A172 (cell line): Measurements from ENCODE around the gene TMX4.

DNA sequence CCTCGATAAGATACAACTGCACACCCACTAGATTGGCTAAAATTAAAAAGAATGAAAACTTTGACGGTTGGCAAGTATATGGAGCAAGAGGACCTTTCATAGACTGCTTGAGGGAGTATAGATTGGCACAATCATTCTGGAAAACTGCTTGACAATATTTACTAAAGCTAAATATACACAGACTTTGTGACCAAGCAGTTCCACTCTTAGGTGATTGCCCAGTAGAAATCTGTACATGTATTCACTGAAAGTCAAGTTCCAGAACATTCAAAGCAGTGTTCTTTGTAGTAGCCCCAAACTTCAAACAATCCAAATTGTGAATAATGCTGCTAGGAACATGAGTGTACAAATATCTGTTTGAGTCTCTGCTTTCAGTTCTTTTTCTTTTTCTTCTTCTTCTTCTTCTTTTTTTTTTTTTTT, 16.4 kb downstream of the CDS2 start:
- RAMPAGE, long total RNA = no peak

DNA sequence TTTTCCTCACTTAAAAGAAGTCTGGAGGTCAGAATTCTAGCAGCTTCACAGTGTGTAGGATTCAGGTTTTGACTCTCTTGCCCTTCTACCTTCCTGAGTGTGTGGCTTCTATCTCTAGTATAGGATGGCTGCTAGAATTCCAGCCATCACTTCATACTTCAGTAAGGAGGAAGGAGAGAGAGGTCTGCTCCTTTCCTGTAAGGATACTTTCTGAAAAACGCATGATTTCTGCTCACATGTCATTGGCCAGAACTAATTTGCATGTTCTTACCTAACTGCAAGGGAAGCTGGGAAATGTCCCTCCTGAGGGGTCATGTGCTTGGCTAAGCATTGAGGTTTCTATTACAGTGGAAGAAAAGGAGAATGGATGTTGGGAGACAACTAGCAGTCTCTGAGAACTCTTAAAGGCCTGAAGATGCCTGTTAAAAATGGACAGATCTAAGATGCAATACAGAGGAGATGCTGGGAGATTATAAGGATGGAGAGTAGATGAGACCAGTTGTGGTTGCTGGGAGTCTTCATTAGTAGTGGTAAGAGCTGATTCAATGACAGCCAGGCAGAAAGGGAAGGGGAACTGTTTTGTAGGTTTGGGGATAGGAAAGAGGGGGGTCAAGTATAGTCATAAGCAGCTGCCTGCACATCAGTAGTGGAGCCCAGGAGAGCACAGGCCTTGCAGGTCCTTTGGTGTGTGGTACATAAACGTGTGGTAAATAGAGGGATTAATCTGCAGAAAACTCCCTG, 20.2 kb downstream of the CDS2 start:
- RAMPAGE, long total RNA = no peak

DNA sequence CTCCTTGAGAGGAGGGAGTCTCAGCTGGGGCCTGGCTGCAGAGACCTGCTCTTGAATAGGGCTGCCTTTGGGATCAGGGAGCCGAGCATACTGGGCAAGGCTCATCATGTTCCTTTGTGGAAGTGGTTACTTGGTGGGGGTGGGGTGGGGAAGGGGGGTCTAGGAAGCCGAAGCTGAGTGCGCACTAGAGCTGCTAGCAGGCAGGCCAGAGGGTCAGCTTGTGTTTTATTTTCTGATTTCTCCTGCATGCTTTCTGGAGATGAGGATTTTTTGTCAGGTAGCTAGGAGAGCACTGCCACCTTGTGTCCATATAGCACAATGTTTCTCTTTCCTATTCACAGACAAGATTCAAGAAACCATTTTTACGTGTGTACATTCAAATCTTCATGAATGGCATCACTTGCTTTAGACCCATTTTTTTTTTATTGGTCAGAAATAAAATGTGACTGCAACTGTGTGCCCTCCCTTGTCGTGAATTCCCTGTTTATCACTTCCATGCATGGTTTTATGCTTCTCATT, 65.5 kb downstream of the CDS2 start:
- RAMPAGE, long total RNA = no peak

DNA sequence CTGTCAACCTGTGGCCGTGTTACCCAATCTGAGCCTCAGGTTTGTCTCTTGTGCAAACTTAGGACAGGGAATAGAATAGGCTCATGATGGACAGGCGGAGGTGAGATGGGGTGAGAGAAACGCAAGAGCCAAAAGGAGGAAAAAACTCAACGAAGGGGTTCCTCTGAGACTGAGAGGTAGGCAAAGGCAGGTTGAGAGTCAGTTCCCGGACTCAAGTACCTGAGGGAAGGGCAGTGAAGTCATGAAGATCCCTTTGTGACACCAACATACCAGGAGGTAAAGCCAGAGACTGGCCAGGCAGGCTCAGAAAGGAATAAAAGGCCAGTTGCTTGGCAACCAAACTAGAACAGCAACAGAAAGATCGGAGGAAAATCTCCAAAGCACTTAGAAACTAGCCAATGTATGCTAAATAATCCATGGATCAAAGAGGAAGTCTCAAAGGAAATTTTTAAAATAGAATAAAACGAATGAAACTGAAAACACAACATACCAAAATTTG, 84.3 kb downstream of the GPCPD1 start:
- RAMPAGE, long total RNA = no peak

DNA sequence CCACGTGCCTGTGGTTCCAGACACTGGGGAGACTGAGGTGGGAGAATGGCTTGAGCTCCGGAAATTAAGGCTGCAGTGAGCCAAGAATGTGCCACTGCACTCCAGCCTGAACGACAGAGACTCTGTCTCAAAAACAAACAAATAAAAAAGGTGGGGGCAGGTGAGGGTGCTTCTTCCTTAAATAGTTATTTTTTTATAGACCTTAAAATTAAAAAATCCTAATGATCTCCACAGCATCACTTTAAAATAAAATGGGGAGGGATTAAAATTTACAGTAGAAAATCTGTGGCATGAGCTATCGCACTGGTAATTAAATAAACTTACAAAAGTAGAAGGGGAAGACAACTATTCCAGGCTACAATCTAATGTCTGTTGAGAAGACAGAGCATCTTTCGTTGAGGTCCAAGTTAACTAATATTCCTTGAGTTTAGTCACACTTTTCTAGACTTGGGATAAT, 36.2 kb downstream of the GPCPD1 start:
- RAMPAGE, long total RNA = no peak

DNA sequence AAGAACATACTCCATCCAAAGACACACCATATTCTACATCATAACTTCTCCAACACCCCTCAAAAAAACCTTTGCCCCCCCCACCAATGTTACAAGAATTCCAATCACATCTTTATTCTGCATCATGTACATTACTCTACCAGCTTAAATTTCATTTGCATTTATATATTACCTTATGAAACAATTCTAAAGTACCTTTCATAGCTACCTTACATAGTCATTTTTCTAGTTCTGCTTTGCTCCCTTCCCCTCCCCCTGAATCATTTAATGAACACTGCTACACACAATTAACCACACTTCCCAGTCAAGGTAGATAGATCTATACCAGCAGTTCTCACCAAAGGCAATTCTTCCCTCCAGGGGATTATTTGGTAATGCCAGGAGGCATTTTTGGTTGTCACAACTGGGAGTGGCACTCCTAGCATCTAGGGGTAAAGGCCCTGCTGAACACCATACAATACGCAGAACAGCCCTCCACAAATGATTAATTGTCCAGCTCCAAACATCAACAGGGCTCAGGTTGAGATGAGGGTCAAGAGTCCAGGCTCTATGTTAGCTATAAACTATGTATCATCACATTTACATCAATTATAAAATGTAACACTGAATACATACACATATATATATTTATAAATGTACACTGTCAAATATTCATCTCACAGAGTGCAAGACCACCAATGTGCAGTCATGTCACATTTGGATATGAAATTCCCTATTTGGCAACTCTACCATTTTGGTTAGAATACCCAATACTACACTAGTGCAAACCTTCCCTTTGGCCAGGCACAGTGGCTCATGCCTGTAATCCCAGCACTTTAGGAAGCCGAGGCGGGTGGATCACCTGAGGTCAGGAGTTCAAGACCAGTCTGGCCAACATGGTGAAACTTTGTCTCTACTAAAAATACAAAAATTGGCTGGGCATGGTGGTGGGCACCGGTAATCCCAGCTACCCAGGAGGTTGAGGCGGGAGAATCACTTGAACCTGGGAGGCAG, 4.3 kb downstream of the GPCPD1 start:
- RAMPAGE, long total RNA = no peak

GRCh38 chr20:6714236-6714751, 53.2 kb upstream of the BMP2 start:
- RAMPAGE, long total RNA = no peak

- RAMPAGE, long total RNA = no peak
Observed at GRCh38 chr20:6736449-6736820, 31.1 kb upstream of the BMP2 start.

GRCh38 chr20:7866212-7866652, 74.0 kb downstream of the HAO1 start:
- RAMPAGE, long total RNA = no peak

GRCh38 chr20:7967493-7967930, 27.3 kb upstream of the HAO1 start:
- RAMPAGE, long total RNA = no peak

- RAMPAGE, long total RNA = no peak
Observed at GRCh38 chr20:8000406-8001259, 18.9 kb downstream of the TMX4 start.

DNA sequence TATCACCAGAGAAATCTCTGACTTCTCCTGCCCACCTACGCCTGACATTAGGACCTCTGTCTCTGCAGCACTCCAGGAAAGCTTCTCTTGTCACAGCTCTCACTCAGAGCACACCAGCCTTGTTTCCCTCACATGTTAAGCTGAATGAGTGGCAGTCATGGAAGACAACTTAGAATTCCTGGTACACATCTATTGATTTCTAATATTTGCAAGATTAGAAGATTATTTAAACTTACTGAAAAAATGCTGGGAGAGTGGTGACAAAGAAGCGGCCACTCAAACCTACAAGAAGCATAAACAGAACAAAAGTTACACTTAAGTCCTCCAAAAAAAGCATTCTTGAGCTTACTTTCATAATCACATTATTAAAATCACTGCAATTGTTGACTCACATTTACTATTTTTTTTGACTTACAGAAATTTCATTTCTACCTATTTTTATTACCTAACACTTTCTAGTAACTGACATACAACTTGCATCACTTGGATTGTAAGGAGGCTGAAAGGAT, 18.2 kb downstream of the TMX4 start:
- RAMPAGE, long total RNA = no peak

GRCh38 chr20:8019333-8020072, at the start of gene TMX4:
Gene TMX4, minus strand, starts transcription at chr20:8019761.
- RAMPAGE, long total RNA = no peak

GRCh38 chr20:8151241-8151891, 19.3 kb downstream of the PLCB1 start:
- RAMPAGE, long total RNA = no peak

- RAMPAGE, long total RNA = no peak
Observed at GRCh38 chr20:8238482-8239163, 106.6 kb downstream of the PLCB1 start.

GRCh38 chr20:8812697-8813494, 256.0 kb upstream of the PLCB4 start:
- RAMPAGE, long total RNA = no peak

- RAMPAGE, long total RNA = no peak
Observed at GRCh38 chr20:9225806-9226356, 157.0 kb downstream of the PLCB4 start.

- RAMPAGE, long total RNA = no peak
Observed at GRCh38 chr20:10131687-10132568, 86.7 kb upstream of the SNAP25 start.

- RAMPAGE, long total RNA = no peak
Observed at GRCh38 chr20:10454126-10454593, 19.1 kb downstream of the SLX4IP start.

DNA sequence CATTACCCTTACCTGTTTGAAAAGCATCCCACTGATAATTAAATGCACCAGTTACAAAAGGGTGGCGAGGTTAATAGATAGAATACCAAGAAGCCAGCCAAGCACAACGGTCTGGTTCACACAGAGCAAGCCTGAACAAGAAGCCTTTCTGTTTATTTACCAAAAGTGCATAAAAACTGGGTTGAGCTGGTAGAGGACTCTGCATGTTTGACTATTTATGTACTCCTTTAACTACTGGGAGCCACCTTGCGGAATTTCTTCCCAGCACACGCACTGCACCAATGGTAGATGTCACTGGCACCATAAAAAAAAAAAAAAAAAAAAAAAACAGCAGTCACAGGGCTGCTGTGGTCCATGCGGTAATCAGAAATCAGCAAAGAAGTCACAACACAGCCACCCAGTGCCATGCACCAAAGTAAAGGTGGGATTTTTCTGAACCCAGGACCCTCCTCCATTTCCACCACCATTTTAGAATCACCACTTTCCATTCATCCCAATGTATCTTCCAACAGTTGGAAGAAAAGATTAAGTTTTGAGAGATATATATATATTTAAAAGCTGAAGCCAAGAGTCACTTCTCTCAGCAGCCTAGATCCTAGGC, 5.9 kb downstream of the JAG1 start:
- RAMPAGE, long total RNA = no peak